ENCODE results near the gene ARRDC4.

DNA sequence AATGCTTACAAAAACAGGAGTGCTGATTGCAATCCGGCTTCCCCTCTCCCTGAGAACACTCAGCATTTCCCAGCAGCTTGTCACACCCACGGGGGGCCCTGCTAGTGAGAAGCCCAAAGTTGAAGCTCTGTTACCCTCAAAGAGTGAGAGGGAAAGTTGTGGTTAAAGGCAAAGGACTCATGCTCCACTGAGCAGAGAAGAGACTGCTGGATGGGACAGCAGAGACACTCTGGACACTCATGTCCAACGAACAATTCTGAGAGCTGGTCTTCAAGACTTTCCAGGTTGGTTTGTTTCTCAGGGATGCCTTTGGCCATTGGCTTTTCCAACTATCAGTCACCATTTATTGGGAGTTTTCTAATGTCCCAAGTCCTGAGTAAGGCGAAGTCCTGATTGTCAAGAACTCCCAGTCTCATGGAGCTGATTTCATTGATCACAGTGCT is 3.1 kb downstream of the MCTP2 start:
- PRO-cap, 3 experiments = peak in 1 of 3 experiments; most common plus-strand start position 194 of the sequence (in 1)
- RRBS = no CpG with 5 or more reads among the region's 4 CpGs

- PRO-cap, 3 experiments = no peak in any of the 3 experiments
- RRBS = no CpG with 5 or more reads among the region's 3 CpGs
Measured at GRCh38 chr15:94314811-94315116, 83.4 kb downstream of the MCTP2 start.

GRCh38 chr15:94355718-94356306 is 124.5 kb downstream of the MCTP2 start:
- PRO-cap, 3 experiments = no peak in any of the 3 experiments
- RRBS = no CpG with 5 or more reads among the region's 5 CpGs

DNA sequence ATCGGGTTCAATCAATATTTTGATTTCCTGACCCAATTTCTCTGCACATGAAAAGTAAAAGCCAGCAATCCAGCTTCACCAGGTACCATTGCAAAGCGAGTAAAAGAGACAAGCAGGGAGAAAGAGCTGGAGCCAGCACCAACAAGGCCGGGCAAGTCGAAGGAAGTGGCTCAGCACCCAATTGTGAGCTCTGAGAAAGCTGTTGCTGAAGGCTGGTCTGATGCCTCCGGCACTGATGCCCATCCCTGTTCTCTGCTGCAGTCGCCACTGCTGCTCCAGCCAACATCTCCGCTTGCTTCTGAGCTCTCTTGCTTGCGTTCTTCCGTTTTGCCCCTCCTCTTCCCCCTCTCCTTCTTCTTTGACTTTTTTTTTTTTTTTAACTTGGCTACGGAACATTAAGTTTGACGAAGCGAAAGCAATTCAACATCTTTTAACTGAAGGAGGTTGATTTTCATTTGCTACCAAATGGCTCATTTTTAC is 442.9 kb downstream of the MCTP2 start:
- PRO-cap, 3 experiments = no peak in any of the 3 experiments
- RRBS = 8% methylated on average over 3 of the region's 12 CpGs

- PRO-cap, 3 experiments = no peak in any of the 3 experiments
- RRBS = no CpG with 5 or more reads among the region's 2 CpGs
Measured at GRCh38 chr15:94790948-94791388, 559.6 kb downstream of the MCTP2 start.

DNA sequence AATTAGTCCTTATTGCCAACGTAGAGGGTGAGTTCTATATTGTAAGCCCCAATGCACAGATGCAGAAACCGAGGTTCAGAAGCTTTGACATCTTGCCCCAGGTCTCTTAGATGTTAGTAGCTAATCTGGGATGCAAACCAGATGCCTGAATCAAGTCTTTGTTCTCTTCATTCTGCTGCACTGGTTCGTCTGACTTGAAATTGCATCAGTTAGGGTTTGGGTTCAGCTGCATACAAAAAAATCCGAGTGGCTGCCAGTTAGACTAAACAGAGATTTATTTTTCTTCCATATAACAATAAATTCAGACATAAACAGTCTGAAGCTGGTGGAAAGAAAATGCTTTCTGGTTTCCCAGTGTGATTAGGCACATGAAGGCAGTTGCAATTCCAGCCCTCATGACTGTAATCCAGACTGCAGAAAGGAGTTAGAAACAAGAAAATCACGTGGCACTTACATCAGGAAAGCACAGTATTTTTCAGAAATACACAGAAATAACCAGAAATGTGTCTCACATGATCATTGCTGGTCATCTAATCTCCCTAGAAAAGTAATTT is 930.7 kb downstream of the MCTP2 start:
- PRO-cap, 3 experiments = no peak in any of the 3 experiments
- RRBS = no CpG with 5 or more reads among the region's 5 CpGs

DNA sequence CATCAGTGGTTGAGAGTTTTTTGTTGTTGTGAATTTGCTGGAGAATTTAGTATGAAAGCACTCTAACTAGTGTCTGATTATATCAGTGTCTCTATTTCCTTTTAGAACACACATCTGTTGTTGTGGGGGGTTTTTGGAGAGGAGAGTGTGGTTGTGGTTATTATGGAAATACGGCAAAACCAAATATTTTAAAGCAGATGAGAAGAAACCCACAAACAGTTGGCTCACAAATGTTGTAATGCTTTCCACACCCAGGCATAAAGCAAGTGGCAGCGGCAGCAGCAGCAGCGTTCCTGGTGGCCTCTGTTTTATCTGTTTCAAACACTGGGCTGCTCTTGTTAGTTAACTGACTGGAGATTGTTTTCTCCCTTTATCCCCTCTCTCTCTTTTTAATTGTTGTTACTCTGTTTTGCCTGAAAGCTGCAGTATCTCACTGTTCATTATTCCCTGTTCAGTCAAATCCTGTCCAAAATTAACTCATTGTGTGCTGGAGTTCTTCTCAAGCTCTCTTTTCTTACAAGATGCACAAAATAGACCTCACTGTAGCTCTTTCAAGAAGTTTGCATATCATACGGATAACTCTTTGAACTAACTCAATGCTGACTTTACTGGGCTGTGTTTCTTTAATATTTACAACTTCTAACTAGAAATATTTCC is 1045.5 kb upstream of the NR2F2 start:
- PRO-cap, 3 experiments = no peak in any of the 3 experiments
- RRBS = no CpG with 5 or more reads among the region's 4 CpGs

GRCh38 chr15:95477620-95478067 is 852.9 kb upstream of the NR2F2 start:
- PRO-cap, 3 experiments = no peak in any of the 3 experiments
- RRBS = no CpG with 5 or more reads among the region's 7 CpGs

- PRO-cap, 3 experiments = no peak in any of the 3 experiments
- RRBS = no CpG with 5 or more reads among the region's 2 CpGs
Measured at GRCh38 chr15:95839212-95839750, 491.2 kb upstream of the NR2F2 start.

DNA sequence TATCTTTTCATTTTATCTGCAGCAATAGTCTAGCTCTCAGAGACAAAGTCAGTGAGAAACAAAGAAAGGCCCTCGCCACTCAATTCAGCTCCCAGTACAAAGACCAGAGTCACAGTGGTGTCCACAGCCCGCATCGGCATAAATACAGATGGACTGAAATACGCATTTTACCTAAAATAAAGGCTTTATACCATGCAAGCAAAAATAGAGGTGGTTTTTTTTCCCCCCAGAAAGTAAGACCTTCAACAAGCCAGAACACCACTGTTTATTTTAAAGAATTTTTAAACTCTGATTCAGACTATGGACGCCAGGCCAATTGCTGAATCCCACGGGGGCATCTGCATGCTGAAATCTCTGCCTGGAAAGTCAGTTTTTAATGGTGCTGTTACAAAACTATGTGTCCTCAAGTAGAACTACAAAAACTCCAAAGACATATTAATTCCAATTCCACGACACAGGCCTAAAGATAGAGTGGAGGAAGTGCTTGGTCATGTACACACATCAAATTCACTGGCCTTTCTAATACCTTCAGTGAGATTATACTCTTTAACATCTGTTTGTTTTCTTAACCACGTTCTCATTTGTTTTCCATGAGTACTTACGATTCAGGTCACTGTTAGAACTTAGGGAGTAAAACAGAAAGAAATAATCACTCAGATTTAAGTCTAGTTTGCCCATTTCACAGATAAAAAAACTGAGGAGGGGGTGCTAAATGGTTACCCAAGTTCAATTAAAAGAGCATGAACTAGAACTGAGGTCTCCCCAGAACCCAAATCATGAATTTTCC is 490.5 kb upstream of the NR2F2 start:
- PRO-cap, 3 experiments = no peak in any of the 3 experiments
- RRBS = no CpG with 5 or more reads among the region's 9 CpGs

- PRO-cap, 3 experiments = no peak in any of the 3 experiments
- RRBS = no CpG with 5 or more reads among the region's 4 CpGs
Measured at GRCh38 chr15:95843066-95843805, 487.3 kb upstream of the NR2F2 start.

DNA sequence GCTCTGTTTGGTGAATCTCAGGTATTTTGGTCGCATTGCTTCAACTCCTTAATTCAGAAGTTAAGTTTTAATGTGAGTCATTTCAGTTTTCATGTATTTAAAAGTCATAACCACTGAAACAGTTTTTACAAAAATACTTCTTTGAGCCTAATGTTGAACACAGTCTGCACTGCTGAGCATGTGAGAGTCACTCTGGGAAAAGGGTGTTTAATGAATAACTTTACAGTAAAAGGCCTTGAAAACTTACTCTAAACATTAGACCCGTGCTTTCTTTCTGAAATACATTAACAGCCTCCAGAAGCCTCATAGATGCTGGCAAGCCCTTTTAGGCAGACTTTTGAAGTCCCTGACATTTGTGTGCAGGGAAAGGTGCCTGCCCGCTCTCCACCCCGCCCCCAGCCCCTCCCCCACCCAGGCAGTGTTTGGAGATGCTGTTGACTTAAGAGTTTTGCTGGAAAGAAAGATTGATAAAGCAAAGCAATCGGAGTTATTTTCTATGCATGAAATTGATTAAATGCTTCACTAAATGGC is 68.9 kb upstream of the NR2F2 start:
- PRO-cap, 3 experiments = no peak in any of the 3 experiments
- RRBS = no CpG with 5 or more reads among the region's 5 CpGs

DNA sequence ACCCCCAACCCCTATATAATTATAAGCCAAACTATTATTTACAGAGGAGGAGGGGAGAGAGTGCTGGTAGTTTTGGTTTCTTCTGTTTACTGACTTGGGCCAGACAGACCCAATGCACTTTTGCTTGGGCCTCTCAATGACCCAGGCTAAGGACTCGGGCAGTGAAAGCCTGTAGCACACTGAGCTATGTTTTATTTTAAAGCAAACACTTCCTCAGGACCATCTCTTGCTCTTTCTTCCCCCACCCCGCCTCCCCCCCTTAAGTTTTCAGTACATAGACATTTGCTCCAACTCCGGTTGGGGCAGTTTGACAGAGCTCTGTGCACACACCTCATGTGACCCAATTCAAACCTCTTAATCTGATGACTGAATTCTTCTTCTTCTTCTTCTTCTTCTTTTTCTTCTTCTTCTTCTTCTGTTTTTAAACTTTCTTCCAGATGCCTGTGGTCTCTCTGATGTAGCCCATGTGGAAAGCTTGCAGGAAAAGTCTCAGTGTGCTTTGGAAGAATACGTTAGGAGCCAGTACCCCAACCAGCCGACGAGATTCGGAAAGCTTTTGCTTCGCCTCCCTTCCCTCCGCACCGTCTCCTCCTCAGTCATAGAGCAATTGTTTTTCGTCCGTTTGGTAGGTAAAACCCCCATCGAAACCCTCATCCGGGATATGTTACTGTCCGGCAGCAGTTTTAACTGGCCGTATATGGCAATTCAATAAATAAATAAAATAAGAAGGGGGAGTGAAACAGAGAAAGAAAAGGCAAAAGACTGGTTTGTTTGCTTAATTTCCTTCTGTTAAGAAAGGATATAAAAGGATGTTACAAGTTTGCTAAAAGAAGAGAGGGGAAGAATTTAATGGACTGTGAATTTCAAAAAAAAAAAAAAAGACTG is 6.7 kb downstream of the NR2F2 start:
- PRO-cap, 3 experiments = peak in 3 of 3 experiments; most common plus-strand start position 305 of the sequence (in 3); most common minus-strand start position 181 of the sequence (in 1)
- RRBS = no CpG with 5 or more reads among the region's 16 CpGs

- PRO-cap, 3 experiments = peak in 1 of 3 experiments; most common plus-strand start chr15:96345859 (in 1); most common minus-strand start chr15:96345603 (in 1)
- RRBS = 1% methylated on average over 6 of the region's 42 CpGs
Measured at GRCh38 chr15:96345016-96346085, 14.9 kb downstream of the NR2F2 start.

DNA sequence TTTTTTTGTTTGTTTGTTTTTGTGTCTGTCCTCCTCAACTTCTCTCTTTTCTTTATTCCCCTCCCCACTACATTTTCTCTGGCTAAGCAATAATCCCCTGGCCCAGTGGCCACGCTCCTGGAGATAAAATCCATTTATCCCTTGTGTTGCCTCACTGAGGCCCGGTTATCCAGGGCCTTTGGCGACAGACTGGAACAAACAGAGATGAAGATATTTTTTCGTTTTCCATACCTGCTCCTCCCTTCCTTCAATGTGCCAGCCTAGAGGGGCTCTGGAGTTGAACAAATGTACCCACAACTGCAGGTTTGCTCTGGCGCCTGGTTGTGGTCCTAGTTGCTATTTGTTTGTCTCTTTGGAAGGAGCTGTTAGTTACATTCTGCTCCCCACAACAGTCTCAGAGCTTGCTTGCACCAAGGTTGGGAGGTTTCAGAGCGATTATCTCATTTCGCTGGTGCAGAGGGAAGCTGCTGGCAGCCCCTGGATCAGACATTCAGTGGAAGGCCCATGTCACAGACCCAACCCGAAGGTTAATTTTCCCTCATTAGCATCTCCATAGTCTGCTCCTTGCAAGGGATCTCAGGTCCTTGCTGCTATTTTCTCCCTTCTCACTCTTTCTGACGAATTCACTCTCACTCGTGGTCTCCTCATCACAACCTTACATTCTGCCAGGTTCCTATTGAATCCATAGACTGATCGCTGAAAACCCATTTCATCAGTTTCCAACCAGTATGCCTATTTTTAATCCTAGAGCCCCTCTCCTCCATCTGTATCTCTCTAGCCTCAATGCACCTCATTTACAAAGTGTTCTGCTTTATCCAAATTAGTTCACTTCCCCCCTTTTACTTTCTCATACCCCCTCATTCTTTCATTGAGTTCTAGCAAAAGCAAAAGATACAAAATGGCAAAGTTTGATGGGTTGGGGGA is 18.1 kb downstream of the NR2F2 start:
- PRO-cap, 3 experiments = no peak in any of the 3 experiments
- RRBS = no CpG with 5 or more reads among the region's 11 CpGs

GRCh38 chr15:97652787-97653359 is 307.6 kb upstream of the ARRDC4 start:
- PRO-cap, 3 experiments = no peak in any of the 3 experiments
- RRBS = under 1% methylated on average over 6 of the region's 33 CpGs

GRCh38 chr15:97678542-97679209 is 281.8 kb upstream of the ARRDC4 start:
- PRO-cap, 3 experiments = no peak in any of the 3 experiments
- RRBS = no CpG with 5 or more reads among the region's 3 CpGs

- PRO-cap, 3 experiments = peak in 3 of 3 experiments; most common plus-strand start chr15:97960703 (in 2); most common minus-strand start chr15:97960165 (in 2)
- RRBS = 3% methylated on average over 20 of the region's 78 CpGs
Measured at GRCh38 chr15:97960114-97961025, at the start of gene ARRDC4. Gene ARRDC4, plus strand, starts transcription at chr15:97960703.

DNA sequence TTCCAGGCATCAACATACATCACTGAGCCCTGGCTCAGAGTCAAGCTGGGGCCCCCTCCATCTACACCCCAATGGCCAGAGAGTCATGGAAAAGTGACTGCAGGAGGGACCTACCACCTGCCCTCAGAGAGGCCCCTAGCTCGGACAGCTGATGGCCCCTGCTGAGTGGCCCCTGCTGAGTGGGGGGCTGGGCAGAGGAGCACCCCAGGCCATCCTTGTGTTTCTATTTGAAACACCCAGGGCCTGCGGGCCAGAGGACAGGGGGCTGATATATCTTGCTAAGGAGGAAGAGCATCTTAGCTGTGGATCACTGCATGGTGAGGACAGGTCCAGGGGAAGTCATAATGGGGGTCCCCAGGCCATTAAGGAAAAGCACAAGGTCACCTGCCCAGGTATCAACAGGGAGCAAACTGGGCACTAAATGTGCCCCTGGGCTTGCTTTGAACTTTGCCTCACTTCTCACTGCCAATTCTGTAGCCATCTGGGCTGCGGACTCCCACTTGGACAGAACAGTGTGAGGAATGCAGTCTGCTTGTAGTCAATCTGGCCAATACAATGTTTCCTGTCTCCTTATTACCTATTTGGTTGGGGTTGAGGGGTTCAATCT is 21.1 kb downstream of the ARRDC4 start:
- PRO-cap, 3 experiments = no peak in any of the 3 experiments
- RRBS = no CpG with 5 or more reads among the region's 3 CpGs

DNA sequence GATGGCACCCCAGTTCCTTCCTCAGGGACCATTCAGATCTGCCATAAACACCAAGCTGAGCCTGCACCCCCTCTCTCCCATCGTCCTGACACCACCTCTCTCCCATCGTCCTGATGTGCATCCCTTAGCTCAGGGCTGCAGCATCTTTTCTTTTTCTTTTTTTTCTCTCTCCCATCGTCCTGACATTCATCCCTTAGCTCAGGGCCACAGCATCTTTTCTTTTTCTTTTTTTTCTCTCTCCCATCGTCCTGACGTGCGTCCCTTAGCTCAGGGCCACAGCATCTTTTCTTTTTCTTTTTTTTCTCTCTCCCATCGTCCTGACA is 126.0 kb upstream of the IGF1R start:
- PRO-cap, 3 experiments = no peak in any of the 3 experiments
- RRBS = no CpG with 5 or more reads among the region's 7 CpGs